Myometrial cell (primary cell): ENCODE measurements around a stretch of chr1.

DNA sequence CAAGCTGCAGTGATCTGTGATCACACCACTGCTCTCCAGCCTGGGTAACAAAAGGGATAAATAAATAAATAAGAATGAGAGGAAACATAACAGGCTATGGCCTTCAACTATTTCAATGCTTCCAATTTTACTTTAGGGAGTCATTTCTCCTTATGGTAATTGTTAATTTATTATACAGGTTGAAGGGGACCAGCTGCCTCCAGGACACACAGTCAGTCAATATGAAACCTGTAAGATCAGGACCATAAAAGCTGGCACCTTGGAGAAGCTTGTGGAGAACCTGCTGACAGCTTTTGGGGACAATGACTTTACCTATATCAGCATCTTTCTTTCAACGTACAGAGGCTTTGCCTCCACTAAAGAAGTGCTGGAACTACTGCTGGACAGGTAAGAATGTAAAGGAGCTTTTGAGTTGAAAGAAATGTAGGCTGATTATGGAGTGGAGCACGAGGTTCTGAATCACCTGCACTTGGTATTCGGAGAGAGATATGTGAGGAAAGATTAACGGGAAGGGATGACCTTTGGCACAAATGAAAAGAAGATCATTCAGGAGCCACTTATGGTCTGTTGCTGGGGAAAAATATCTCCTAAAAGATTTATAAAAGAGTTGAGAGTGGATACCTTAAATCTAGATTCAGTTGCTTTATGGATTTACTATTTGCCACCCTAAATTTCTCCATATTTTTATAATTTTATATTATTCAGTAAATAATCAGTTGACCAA lies 42.6 kb downstream of the RGL1 start:
- RAMPAGE, long total RNA, result no peak

- RAMPAGE, long total RNA, result no peak
These were observed 61.4 kb downstream of the RGL1 start for GRCh38 chr1:183866101-183867028.

DNA sequence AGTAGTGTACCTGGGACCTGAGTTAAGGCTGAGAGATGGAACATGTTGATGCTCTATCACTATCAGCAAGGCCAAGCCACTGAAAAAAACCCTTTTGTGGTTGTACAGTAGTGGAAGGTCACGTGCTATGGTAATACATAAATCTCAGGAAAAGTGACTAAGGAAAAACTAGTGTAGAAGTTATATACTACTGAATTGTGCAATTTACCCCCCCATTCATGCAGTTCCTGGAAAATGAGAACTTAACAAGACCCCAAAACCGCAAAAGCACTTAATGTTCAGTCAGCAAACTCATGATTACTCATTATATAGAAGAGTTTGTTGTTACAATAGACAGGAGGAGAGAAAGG lies 91.5 kb downstream of the RGL1 start:
- RAMPAGE, long total RNA, result no peak

GRCh38 chr1:183904667-183905138 lies 99.8 kb downstream of the RGL1 start:
- RAMPAGE, long total RNA, result no peak

GRCh38 chr1:183942818-183943375 lies 94.6 kb downstream of the COLGALT2 start:
- RAMPAGE, long total RNA, result no peak

DNA sequence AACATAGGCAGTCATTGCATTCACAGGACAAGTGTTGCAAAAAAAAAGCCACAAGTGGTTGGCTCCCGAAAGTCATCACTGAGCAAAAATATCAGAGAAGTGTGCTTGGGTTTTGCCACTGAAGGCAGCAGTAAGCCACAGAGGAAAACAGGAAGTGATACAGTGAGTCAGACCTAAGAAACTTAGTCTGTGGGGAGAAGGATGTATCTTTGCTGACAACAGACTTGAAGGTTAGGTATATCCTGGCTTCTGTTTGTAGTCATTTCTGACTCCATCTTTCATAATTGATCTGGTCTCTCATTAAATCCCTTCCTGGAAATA lies 80.9 kb downstream of the COLGALT2 start:
- RAMPAGE, long total RNA, result no peak

DNA sequence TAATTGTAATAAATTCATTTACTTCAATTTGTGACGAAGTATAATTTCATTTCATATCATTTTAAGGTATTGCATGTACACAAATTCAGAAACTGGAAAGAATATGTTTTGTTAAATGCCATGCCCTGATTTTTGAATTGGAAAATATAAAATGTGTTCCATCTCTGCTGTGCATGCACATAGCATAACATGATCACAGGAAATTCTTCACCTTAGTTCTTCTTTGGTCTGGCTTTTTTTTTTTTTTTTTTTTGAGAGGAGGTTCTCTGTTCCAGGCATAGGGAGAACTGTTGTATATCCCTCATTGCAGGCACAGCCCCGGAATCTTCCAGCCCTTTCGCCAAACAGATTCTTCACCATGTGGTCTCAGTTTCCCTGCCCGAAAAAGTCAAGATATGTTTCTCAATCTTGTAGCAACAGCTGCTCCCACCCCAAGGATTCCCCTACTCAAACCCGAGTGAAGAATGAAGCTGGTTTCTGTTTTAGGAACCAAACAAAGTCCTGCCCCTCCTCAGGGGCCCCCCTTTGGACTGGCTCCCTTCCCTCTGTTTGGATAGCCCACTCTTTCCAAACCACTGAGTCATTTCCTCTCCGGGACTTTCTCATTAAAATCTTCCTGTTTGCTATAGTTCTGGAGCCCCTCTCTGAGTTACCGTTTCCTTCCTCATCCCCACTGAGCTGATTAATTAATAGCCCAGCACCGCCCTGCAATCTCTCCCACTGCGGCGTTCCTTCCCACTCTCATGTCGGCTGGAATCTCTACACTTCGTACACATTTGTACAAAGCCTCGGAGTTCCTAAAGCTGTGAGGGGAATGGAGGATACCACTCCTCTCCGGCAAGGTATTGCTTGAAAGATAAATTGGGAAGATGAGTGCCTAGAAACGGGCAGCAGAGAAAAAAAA lies 100.9 kb downstream of the TSEN15 start:
- RAMPAGE, long total RNA, result no peak

DNA sequence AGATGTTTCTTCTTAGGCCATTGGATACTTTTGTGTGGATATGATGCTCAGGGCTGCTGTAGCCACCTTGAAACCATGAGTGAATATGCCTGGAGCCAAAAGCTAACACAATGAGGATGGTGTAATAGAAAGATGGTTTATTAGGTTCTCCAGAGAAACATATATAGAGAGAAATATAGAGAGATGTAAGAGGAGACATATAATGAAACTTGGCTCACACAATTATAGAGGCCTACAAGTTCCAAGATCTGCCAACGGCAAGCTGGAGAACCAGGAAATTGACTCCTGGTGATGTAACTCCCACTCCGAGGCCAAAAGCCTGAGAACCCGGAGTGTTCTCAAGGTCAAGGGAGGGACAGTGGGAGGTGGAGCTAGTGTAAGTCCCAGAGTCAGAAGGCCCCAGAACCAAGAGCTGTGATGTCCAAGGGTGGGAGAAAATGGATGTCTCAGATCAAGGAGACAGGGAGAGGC lies 22.6 kb upstream of the C1orf21 start:
- RAMPAGE, long total RNA, result no peak

GRCh38 chr1:184743163-184743759 lies 11.4 kb downstream of the EDEM3 start:
- RAMPAGE, long total RNA, result no peak

- RAMPAGE, long total RNA, result no peak
These were observed 69.2 kb downstream of the NIBAN1 start for GRCh38 chr1:184905015-184905645.

- RAMPAGE, long total RNA, result no peak
These were observed 44.4 kb downstream of the NIBAN1 start for GRCh38 chr1:184929911-184930390.

DNA sequence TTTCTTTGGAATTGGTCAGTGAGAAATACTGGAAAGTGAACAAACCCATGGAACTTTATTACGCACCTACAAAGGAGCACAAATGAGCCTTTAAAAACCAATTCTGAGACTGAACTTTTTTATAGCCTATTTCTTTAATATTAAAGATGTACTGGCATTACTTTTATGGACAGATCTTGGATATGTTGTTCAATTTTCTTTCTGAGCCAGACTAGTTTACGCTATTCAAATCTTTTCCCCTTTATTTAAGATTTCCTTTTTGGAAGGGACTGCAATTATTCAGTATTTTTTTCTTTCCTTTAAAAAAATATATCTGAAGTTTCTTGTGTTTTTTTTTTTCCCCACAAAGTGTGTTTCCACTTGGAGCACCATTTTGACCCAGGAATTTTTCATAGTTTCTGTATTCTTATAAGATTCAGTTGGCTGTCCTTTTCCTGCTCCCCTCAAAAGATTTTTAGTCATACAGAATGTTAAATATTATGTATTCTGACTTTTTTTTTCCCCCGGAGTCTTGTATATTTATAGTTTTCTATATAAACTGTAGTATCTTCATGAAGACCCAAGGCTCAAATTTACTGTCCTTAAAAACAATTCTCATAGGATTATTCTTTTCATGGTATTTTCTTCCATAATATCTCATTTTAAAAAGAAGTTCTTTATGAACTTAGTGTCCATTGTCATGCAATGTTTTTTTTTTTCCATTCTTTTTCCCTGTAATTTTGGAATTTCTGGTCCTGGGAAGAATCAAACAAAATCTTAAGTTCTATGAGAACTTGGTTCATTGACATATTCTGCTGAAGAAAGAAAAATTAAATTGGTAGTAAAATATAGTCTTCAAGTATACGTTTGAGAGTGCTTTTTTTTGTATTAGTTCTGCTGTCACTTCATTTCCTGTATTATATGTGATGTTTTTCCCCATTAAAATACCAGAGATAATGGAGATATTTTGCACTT lies 55.1 kb downstream of the RNF2 start:
- RAMPAGE, long total RNA, result no peak

DNA sequence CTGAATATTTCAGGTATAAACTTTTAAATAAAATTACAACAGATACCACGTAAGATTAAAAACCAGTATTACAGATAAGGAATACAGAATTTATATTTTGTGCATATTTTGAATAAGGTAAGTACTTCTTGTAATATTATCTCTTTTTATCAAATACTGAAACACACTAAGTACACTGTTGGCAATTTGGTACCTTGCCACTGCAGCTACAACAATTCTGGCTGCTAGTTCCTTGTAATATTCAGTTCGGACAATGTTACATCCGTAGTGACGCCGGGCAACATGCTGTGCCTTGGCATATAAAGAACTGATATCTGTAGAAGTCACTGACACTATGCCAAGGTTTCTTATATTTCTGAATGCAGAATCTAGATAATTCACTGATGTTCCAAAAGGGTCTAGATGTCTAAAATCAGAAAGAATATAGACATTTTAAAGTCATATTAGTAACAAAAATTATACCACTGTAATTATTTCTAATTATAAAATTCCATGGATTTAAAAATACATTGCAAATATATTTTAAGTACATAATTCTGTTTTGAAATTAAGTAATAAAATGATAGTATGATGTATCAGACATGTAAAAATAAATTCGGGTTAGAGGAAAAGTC lies 17.5 kb downstream of the TRMT1L start:
- RAMPAGE, long total RNA, result no peak

GRCh38 chr1:185314048-185314906 lies 2.8 kb downstream of the IVNS1ABP start:
- RAMPAGE, long total RNA, result no peak

DNA sequence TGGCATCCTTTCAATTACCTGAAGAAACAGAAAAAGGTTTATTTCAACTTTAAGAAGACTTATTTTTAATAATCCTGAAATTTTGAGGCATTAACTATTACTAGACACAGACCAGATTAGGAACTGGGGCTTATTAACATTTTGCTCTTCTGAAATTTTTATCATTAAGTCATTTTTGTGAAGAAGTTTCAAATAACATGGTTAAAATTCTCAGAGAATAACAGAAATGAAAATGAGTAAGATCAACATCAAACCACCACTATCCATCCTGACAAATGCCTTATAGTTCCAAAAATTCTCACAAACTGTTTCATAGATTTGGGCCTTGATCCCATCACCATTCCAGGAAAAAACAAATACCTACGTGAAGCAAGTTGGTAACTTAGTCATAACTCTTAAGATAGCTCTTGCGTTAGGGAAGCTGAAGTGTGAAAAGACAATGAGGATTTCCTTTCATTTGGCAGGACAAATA lies 55.3 kb upstream of the HMCN1 start:
- RAMPAGE, long total RNA, result no peak

- RAMPAGE, long total RNA, result no peak
These were observed 1.3 kb downstream of the HMCN1 start for GRCh38 chr1:185735349-185735966.

- RAMPAGE, long total RNA, result no peak
These were observed 7.2 kb downstream of the HMCN1 start for GRCh38 chr1:185741206-185742001.

DNA sequence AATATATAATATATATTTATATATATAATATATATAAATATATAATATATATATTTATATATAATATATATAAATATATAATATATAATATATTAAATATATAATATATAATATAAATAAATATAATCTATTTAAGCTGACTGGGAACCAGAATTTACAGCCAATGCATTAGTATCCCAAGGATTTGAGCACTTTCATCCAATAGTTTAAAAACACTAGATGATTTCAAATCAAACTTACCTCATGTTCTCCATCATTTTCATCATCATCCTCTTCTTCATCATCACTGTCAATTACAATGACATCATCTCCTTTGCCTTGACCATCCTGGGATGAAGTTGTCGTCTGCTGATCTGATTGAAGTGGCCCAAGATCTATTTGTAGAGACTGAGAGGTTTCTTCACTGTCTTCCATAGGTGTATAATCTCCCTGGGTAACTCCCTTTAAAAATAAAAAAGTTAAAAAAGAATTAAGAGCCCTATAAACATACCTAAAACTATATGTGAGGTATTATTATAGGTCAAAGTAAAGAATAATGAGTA lies 31.2 kb downstream of the PRG4 start:
- RAMPAGE, long total RNA, result no peak

GRCh38 chr1:186637130-186637626 lies 43.0 kb downstream of the PTGS2 start:
- RAMPAGE, long total RNA, result no peak

- RAMPAGE, long total RNA, result no peak
These were observed 47.1 kb upstream of the PLA2G4A start for GRCh38 chr1:186781681-186782059.